ENCODE measurements around the gene C19orf53.

DNA sequence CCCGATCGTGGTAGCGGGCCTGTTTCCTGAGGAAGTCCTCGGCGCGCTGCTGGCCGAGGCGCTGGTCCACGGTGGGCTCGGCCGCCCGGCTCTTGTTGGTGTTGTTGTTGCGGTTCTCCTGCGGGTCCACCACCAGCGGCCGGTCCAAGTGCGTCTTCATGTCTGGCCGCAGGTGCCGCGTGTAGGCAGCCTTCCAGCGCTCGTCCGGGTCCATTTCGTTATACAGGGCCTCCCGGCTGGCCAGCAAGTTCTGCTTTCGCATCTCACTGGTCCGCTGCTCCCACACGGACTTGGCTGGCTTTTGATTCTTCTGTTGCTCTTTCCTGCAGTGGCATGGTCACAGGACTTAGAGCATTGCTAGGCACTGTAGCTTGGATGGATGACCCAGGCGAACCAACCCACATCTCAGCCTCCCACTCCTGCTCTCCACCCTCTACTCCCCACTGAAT, 148.8 kb downstream of the IER2 start:
- RAMPAGE, long total RNA = no peak
- RRBS = 74% methylated on average over 18 of the region's 29 CpGs

DNA sequence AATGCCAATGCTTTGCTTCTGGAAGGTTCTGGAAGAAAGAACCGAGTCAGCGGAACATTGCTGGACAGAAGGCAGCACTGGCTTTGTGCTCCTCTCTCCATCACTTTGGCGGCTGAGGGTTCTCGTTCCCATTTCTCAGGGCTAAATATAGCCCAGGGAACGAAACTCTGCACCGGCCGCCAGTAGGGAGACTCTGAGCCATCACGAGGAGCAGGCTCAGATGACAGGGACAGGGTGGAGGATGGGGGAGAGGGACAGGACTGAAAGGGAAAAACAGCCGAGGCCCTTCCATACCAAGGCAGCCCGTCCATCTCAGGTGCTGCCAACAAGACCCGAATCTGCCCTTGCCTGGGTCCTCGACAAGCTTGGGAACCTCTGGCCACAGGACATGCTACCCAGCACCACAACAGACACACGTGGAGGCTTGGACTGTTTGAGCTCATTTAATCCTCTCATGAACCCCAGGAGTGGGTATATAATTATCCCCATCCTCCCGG, 166.3 kb downstream of the CACNA1A start:
- RAMPAGE, long total RNA = no peak
- RRBS = no CpG with 5 or more reads among the region's 14 CpGs

DNA sequence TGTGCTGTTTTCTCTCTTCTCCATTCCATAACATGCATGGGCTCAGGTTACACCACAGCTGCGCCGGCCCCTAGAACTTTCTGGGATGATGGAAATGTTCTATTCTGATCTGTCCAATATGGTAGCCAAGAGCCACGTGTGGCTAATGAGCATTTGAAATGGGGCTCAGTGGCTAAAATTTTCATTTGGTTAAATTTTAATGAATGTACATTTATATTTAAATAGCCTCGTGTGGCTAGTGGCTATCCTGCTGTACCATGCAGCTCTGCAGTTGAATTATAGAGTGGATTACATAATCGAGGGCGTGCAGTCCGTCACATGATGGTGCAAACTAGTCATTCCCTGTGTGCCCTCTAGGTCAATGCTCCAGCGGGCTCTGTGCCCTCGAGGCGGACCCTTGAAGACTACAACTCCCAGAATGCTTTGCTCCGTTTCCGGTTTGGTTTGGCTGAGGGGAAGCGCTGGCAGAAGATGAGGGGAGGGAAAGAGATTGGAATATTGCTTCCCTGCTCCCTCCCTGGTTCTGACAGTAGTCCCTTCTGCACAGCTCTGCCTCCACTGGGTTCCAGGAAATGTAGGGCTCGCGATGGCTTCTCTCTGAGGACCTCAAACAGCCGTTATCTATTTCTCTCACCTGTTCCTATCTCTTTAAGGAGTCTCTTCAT, 109.8 kb downstream of the CACNA1A start:
- RAMPAGE, long total RNA = no peak
- RRBS = no CpG with 5 or more reads among the region's 16 CpGs

DNA sequence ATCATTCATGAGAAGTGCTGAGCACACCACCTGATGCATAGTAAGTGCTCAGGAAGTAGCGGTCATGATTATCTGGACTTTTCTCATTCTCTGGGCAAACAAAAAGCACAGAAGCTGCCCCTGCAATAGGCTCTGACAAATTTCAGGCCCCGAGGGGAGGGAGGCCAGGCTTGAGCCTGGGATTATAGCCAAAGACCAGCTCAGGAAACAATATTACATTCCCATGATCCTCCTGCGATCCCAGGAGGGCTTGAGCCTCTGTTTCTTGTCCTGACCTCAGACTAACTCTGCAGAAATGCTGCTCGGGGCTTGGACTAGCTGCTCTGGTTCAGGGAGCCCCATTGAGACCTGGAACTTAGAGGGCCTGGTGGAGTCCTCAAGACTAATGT, 107.5 kb downstream of the CACNA1A start:
- RAMPAGE, long total RNA = no peak
- RRBS = no CpG with 5 or more reads among the region's 4 CpGs

DNA sequence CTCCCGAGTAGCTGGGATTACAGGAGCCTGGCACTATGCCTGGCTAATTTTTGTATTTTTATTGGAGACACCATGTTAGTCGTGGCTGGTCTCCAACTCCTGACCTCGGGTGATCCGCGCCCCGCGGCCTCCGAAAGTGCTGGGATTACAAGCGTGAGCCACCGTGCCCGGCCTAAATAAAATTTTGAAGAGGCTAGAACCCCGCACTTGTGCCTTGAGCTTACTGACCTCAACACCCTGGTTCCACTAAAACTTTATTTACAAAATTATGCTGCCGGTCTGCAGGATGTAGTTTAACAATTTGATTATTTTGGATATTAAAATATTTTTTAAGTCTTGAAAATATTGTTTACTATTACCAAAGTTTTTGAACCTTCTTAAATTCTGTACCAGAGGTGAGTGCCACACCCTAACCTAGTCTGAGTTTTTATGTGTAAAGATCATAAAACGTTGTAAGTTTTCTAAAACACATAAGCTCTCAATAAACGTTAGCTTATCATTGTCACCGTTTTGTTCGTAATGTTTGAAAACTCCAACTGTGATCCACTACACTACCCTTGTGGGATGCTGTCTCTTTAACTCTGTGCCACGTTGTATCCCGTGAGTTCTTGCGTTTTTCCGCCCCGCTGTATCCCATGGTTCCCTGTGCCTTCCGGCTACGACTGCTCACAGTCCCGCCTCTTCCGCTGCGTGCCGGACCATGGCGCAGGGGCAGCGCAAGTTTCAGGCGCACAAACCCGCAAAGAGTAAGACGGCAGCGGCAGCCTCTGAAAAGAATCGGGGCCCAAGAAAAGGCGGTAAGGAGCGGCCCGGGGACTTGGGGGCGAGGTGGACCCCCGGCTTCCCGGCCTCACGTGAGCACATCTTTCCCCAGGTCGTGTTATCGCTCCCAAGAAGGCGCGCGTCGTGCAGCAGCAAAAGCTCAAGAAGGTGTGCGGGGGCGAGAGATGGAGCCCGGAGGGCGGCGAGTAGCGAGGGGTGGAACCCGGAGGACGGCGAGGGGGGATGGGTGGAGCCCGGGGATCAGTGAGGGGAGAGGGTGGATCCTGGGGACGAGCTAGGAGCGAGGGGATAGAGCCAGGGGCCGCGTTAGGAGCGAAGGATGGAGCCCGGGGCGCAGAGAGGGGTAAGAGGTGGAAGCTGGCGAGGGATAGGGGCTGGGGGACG, at the start of gene C19orf53:
C19orf53 (plus strand) TSS at position 679 of the 1,167 bp plus-strand sequence.
- RAMPAGE, long total RNA = start-site peak on the plus strand centred at position 688 of the sequence, 42 bp wide, 2,041 and 4,412 reads in 2 replicates
- RRBS = 11% methylated on average over 18 of the region's 67 CpGs

- RAMPAGE, long total RNA = no peak
- RRBS = no CpG with 5 or more reads among the region's 16 CpGs
Measured at GRCh38 chr19:13812645-13813153, 17.5 kb downstream of the ZSWIM4 start.

- RAMPAGE, long total RNA = no peak
- RRBS = no CpG with 5 or more reads among the region's 7 CpGs
Measured at GRCh38 chr19:13909489-13910027, 3.6 kb downstream of the CC2D1A start.

GRCh38 chr19:13926477-13927332, 11.5 kb downstream of the PODNL1 start:
- RAMPAGE, long total RNA = no peak
- RRBS = 98% methylated on average over 2 of the region's 20 CpGs

DNA sequence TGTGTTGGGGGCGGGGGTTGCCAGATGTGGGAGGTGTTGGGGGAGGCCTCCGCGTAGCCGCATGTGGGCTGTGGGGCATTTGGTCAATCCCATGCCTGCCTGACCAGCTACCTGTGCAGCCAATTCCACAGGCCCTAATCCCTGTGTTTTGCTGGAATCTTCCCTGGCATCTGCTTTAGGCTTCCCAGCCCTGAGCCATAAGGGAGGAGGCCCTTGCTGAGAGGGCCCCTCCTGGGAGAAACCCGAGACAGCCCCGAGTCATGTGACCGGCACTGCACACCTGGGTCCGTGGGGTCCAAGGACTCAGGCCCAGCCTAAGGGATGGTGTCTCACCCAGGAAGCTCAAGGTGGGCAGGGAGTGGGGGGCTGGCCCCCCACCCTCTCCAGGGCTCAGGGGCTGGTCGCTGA, 20.2 kb downstream of the RFX1 start:
- RAMPAGE, long total RNA = no peak
- RRBS = no CpG with 5 or more reads among the region's 9 CpGs

DNA sequence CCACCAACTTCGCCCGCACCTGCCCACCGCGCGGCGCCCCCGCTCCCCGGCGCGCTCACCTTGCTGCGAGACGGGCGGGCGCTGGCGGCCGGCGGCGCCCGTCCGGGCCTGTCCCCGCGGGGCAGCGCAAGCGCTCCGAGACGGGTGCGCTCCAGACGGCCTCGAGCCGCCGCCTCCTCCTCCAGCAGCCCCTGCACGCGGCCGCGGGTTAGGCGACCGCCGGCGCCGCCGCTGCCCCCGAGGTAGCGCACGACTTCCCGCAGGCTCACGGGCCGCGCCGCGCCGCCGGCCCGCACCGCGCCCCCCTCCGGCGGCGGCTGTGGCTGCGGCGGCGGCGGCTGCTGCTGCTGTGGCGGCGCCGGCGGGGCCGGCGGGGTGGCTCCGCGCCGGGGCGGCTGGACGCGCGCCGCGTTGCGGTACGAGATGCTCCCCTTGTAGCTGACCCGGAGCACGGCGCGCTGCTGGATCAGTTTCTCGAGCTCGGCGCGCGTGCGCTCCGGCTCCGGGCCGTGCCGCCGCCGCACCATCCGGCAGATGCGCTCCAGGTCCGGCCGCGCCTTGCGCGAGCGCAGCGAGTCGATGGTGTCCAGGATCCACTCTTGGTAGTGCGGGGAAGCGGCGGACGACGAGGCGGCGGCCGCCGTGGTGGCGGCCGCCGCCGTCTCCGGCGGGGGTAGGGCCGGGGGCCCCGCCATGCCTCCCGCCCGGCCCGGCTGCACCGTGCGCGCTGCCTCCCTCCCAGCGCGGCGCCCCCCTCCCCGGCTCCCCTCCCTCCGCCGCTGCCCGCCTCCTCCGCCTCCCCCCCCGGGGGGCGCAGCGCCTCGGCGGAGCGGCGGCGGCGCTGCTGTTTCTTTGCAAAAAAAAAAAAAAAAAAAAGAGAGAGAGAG, 4.4 kb upstream of the C19orf67 start:
- RAMPAGE, long total RNA = no peak
- RRBS = 2% methylated on average over 74 of the region's 145 CpGs

DNA sequence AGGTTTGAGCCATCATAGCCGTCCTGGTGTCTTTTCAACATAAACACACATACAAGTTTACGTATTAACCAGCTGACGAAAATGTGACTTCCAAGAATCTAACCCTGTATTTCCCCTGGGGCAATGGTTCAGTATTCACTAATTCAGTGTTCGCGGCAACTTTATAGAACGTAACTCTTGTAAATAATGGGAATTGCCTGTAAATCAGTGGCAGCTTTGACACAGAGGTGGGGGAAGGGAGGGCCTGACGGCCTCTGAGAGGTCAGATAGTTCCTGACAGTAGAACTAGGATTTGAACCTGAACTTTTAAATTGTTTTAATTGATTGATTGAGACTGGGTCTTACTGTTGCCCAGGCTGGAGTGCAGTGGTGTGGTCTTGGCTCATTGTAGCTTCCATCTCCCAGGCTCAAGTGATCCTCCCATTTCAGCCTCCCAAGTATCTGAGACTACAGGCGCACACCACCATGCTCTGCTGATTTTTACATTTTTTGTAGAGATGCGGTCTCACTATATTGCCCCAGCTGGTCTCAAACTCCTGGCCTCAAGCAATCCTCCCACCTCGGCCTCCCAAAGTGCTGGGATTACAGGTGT, 7.8 kb upstream of the PRKACA start:
- RAMPAGE, long total RNA = no peak
- RRBS = no CpG with 5 or more reads among the region's 10 CpGs

DNA sequence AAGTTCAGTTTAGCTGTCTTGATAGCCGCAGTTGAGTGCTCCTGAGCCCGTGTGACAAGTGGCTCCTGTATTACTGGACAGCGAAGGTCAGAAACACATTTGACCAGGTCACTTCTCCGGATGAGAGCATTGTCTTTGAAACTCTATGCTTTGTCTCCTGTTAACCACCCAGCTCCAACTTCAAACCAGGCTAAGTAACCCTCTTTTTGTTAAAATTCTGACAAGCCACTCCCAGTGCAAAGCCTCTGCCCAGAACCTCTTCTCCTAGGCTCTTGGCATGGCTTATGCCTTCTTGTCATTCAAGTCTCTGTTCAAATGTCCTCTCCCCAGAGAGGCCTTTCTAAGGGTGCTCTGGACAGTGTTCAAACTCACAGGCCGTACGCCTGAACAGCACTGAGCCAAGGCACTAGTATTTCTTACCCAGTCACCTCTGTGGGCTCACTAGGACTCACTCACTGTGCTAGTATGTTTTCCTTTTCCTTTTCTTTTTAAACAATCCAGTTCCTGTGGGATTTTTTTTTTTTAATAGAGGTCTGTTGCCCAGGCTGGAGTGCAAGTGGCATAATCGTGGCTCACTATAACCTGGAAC, 2.1 kb upstream of the ASF1B start:
- RAMPAGE, long total RNA = no peak
- RRBS = no CpG with 5 or more reads among the region's 7 CpGs

DNA sequence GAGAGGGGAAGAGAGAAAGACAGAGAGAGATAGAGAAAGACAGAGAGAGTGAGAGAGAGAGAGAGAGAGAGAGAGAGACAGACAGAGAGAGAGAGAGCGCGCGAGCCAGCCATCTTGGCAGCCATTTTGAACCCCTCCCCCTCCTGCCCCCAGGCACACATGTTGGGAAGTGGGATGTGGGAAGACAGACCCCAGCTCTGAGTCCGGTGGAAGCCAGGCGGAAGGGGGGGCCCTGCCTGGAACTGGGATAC, 1.4 kb downstream of the ADGRL1 start:
- RAMPAGE, long total RNA = no peak
- RRBS = no CpG with 5 or more reads among the region's 5 CpGs

DNA sequence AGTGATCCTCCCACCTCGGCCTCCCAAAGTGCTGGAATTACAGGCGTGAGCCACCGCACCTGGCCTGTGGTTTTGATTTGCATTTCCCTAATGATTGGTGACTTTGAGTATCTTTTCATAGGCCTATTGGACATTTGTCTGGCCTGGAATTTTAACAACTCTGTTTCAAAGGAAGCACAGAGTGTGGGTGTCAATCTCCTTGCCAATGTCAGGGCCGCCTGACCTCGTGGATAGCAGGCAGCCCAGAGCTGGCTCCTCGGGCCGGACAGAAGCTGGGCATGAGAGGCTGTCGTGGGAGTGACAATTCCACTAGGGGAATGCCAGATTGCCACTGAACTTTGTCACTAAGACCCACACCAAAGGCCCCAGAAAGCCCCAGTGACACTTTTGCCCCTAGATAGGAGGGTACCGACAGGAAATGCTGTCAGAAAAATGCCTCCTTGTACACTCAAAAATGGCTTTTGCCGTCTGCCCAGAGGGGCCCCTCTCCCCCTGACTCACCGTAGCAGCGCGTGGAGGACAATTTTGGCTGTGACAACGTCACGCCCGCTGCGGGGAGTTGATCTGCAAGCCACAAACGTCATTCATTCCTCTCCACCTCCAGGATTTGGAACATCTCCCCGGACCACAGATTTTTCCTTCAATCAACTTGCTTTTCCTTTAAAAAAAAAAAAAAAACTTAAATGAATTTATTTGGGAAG, 11.7 kb upstream of the ADGRE5 start:
- RAMPAGE, long total RNA = no peak
- RRBS = no CpG with 5 or more reads among the region's 19 CpGs

DNA sequence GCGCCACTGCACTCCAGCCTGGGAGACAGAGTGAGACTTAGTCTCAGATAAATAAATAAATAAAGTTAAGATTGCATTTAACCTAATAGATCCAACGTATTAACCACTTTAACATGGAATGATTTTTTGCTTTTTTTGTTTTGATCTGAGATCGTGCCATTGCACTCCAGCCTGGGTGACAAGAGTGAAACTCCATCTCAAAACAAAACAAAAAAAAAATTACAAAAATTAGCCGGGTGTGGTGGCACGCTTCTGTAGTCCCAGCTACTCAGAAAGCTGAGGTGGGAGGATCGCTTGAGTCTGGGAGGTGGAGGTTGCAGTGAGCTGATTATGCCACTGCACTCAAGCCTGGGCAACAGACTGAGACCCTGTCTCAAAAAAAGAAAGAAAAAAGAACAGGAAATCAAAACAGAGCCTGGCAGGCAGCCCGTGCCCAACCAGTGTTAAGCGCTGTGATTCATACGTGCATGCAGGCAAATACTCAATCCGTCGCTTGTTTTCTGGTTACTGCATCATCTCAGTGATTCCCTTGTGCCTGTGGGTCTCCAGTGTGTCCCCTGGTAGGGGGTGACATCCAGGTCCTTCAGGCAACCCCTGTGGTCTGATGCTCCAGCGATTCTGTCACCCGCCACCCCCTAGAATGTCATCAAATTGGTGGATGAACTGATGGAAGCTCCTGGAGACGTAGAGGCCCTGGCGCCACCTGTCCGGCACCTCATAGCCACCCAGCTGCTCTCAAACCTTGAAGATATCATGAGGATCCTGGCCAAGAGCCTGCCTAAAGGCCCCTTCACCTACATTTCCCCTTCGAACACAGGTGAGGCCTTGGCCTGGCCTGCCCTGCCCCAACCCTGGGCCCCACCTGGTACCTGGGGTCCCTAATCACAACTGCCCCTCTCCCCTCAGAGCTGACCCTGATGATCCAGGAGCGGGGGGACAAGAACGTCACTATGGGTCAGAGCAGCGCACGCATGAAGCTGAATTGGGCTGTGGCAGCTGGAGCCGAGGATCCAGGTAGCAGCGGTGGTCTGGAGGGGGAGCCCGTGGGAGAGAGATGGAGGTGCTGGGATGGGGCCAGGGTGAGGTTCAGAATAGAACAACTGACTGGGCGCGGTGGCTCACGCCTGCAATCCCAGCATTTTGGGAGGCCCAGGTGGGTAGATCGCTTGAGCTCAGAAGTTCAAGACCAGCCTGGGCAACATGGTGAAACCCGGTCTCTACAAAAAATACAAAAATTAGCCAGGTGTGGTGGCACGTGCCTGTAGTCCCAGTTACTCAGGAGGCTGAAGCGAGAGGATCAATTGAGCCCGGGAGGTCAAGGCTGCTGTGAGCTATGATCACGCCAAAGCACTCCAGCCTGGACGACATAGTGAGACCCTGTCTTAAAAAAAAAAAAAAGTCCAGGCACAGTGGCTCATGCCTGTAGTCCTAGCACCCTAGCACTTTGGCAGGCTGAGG, 17.9 kb downstream of the DDX39A start:
- RAMPAGE, long total RNA = no peak
- RRBS = no CpG with 5 or more reads among the region's 34 CpGs

- RAMPAGE, long total RNA = no peak
- RRBS = no CpG with 5 or more reads among the region's 8 CpGs
Measured at GRCh38 chr19:14497053-14497995, 1.4 kb upstream of the GIPC1 start.

DNA sequence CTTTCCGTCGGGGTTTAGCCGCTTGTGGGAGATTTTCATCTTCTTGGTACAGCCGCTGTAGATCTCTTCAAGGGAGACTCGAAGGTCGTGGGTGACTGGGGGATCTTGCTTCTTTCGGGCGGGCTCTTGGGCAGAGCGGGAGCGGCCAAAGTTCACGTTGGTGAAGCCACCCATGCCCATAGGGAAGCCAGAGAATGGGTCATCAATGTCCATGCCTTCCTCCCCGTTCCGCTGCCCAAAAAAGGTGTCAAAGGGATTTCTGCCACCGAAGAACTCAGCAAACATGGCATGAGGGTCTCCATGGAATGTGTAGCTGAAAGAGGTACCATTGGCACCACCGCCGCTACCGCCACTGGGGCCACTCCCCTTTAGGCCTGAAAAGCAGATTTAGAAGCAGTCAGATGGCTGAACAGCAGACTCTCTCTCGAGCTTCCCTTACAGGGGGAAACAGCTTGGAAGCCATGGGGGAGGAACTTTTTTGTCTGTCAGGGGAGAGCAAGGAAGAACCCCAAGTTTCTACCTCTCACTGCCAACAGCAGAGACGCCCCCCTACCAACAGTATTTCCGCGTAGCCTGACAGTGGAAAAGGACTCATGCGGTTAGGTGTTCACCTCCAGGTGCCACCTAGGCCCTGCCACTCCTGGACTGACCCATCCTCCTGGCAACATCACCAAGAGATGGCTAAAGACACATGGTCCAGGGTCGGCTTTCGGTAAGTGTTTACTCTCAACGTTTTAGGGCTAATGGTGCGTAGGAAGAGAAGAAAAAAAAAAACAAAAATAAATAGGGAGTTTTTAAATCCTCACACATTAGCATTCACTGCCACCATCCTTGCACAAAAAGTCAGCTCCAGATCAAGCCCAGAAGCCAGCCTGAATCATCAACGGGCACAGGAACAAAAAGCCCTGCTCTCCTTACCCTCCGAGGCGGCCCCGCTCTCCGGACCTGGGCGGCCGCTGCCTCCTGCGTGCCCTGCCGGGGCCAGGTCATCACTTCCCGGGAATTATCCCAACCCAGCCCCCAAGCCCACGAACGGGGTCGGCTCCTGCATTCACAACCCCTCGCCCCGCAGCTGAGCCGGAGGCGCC, 1.2 kb downstream of the DNAJB1 start:
- RAMPAGE, long total RNA = no peak
- RRBS = 3% methylated on average over 10 of the region's 43 CpGs

DNA sequence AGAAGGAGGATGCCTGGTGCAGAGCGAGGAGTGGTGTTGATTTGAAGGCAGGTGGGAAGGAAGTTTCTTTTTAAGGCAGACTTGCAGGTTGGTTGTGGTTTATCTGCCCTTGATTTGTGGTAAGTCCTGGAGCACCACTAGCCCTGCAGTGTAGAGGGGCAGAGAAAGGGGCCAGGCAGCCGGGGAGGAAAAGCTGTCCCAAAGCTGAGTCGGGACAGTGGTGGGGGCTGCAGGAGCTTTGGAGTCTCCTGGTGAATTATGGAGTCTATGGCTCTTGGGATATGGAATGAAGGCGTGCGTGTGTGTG, 24.8 kb downstream of the ZNF333 start:
- RAMPAGE, long total RNA = no peak
- RRBS = no CpG with 5 or more reads among the region's 5 CpGs

DNA sequence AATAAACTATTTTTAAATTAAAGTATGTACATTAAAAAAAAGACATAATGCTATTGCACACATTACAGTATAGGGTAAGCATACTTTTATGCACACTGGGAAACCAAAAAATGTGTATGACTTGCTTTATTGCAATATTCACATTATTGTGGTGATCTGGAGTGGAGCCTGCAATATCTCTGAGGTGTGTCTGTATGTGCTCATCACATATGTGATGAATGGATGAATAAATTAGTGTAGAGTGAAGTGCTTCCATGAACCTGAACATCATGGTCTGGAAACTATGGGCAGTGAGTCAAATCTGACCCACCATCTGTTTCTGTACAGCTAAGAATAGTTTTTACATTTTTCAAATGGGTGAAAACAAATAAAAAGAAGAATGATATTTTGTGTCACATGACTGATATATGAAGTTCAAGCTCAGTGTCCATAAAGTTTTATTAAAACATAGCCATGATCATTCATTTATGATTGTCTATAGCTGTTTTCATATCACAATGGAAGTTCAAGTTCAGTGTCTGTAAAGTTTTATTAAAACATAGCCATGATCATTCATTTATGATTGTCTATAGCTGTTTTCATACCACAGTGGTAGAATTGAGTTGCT, 42.5 kb downstream of the ZNF333 start:
- RAMPAGE, long total RNA = no peak

DNA sequence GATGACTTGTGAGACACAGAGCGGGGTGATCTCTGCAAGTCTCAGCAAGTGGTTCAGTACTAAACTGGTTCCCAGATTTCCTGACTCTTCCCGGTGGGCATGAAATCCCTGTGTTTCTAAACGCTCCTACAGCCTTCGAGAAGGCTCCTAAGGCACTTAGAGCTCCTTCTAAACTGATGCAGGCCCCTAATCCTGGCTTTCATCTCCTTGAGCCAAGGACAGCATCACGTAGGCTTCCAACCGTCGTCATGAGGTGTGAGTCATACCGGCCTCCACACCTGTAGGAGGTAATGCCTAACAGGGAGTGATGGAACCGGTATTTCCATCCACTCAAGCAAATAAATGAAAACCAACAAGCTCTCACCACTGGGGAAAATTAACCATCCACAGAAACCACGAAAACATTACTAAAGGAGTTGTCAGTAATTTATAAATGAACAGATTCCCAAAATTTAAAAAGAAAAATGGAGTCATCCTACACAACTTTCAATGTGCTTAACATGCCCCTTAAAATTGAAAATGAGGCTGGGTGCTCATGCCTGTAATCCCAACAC, 4.7 kb upstream of the ILVBL start:
- RAMPAGE, long total RNA = no peak
- RRBS = 33% methylated on average over 1 of the region's 10 CpGs

All from epithelial cell of proximal tubule (primary cell).